Mononuclear cell (primary cell): ENCODE results near the gene ZBED4.

DNA sequence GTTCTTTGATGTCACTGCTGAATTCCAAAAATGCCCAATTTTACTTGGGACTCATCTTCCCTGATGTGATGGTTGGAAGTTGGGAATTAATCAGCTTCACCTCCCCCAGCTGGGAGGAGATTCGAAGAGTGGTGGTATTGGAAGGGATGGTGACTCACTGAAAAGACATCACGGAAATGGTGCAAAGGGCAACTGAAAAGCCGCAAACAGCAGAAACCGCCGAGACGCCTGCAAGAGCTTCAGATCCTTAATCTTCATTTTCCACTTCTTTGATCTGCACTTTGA, 325.6 kb downstream of the BRD1 start:
- RRBS, result no CpG with 5 or more reads among the region's 6 CpGs

- RRBS, result 95% methylated on average over 9 of the region's 47 CpGs
Observed at GRCh38 chr22:49541203-49541741, 286.4 kb downstream of the BRD1 start.

GRCh38 chr22:49620321-49621006, 207.2 kb downstream of the BRD1 start:
- RRBS, result 87% methylated on average over 2 of the region's 24 CpGs

GRCh38 chr22:49791613-49791821, 36.2 kb downstream of the BRD1 start:
- RRBS, result no CpG with 5 or more reads among the region's 5 CpGs

GRCh38 chr22:49799203-49799713, 28.4 kb downstream of the BRD1 start:
- RRBS, result 100% methylated on average over 3 of the region's 14 CpGs

GRCh38 chr22:49815572-49816101, 12.0 kb downstream of the BRD1 start:
- RRBS, result 72% methylated on average over 4 of the region's 15 CpGs

DNA sequence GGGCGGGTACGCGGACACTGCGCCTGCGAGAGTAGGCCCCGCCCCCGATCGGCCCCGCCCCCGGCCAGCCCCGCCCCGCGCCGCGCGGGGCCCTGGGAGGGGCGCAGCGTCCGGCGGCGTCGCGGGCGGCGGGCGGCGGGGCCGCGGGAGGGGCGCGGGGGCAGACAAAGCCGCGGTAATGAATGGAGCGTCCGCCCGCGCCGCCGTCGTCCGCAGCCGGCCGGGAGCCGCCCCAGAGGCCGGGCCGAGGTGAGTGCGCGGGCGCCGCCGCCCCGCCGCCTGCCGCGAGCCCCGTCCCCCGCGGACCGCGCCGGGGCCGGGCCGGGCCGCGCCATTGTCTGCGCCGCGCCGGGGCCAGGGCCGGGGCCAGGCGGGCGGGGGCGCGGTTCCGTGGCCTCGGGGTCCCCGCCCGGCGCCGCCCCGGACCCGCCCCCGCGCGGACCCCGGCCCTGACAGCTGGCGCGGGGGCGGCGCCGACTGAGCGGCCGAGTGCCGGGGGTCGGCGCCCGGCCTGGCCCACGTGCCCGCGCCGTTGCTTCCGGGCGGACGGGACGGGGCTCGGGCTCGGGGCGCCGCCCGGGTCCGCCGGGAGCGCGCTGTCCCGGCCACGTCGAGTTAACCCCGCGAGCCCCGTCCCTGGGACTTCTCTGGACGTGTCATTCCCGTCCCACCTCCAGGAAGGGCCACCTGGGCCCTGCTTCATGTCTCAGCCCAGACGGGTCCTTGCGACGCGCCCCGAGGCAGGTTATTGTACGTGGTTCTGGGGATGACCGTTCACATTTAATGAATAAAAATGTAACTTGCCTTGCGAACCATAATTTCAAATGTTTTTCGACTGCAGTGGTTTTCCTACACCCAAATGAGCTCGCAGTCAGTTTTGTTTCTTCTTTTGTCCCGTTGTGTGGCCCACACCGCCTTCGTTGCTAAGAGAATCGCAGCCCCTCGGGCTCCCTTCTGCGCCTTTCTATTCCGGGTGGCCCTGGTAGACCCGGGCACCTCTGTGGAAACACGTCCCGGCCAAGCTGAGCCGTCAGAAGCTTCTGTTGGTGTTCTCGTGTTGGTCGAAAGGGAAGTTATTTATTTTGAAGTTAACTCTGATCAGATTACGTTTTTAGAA, at the start of gene ZBED4:
Gene ZBED4 (plus strand): TSS at position 104 of the 1,117 bp plus-strand sequence.
- RRBS, result 2% methylated on average over 79 of the region's 146 CpGs

DNA sequence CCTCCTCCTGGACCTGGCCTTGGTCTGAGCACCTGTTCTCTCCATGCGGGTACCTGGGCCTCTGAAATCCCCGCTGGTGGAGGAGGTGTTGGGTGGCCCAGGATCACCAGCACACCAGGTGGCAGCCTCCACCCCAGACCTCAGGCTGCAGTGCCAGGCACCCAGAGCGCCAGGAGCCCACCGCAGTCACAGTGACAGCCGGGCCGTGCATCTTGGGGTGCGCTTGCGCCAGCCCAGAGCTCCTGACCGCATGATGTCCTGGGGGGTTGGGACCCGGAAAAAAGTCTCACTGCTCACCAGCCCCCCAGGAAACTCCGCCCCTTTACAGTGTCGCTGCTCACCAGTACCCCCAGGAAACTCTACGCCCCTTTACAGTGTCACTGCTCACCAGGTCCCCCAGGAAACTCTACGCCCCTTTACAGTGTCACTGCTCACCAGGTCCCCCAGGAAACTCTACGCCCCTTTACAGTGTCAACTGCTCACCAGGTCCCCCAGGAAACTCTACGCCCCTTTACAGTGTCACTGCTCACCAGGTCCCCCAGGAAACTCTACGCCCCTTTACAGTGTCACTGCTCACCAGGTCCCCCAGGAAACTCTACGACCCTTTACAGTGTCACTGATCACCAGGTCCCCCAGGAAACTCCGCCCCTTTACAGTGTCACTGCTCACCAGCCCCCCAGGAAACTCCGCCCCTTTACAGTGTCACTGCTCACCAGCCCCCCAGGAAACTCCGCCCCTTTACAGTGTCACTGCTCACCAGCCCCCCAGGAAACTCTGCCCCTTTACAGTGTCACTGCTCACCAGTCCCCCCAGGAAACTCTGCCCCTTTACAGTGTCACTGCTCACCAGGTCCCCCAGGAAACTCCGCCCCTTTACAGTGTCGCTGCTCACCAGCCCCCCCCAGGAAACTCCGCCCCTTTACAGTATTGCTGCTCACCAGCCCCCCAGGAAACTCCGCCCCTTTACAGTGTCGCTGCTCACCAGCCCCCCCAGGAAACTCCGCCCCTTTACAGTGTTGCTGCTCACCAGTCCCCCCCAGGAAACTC, 15.7 kb upstream of the PIM3 start:
- RRBS, result 79% methylated on average over 6 of the region's 27 CpGs

DNA sequence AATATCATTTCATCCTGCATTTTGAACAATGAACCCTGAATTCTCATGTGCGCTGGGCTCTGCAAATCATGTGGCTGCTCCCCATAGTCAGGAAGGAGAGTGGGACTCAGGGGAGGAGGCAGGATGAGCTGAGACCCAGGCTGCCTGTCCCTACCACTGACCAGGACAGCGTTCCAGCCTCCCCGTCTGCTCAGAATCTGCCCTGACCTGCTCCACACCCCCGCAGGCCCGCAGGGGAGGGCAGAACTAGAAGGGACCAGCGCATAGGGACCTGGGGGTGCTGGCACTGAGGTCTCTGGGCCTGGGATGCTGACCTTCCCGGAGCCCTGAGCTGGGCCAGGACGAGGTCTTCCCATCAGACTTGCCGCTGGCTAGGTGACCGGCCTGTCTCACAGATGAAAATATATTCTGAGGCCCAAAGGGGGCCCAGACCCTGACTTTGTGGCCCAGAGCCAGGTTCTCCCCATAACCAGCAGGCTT, 14.0 kb upstream of the PIM3 start:
- RRBS, result 93% methylated on average over 4 of the region's 10 CpGs

DNA sequence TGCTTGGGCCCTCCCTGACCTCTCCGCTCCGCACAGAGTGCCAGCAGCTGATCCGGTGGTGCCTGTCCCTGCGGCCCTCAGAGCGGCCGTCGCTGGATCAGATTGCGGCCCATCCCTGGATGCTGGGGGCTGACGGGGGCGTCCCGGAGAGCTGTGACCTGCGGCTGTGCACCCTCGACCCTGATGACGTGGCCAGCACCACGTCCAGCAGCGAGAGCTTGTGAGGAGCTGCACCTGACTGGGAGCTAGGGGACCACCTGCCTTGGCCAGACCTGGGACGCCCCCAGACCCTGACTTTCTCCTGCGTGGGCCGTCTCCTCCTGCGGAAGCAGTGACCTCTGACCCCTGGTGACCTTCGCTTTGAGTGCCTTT, 2.3 kb downstream of the PIM3 start:
- RRBS, result 76% methylated on average over 9 of the region's 21 CpGs

- RRBS, result no CpG with 5 or more reads among the region's 16 CpGs
Observed at GRCh38 chr22:50000175-50000374, 12.5 kb downstream of the IL17REL start.

DNA sequence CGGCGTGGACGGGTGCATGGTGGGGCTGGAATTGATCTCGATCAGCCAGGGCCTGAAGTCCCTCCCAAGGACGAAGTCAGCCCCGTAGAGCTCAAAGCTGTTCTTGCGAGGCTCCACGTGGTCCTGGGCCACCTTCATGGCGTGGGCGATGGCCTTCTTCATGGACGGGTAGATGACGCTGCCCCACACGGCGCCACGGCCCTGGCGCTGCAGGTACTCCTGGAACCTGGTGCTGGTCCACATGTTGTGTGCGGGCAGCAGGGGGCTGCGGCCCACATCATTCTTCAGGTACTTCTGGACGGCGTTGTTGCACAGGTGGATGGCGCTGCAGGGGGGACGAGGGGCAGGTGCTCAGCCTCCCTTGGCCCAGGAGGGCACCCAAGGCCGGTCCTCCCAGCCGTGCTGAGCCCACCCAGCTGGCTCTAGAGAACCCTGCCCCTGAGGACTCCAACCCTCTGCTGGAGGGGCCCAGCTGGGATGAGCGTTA, 19.3 kb upstream of the IL17REL start:
- RRBS, result no CpG with 5 or more reads among the region's 25 CpGs

- RRBS, result 79% methylated on average over 6 of the region's 21 CpGs
Observed at GRCh38 chr22:50059053-50059788, 26.0 kb downstream of the MLC1 start.

- RRBS, result no CpG with 5 or more reads among the region's 7 CpGs
Observed at GRCh38 chr22:50105604-50106153, 15.9 kb downstream of the MOV10L1 start.

- RRBS, result no CpG with 5 or more reads among the region's 13 CpGs
Observed at GRCh38 chr22:50118493-50119283, 28.9 kb downstream of the MOV10L1 start.

GRCh38 chr22:50243844-50244848, 677 bp downstream of the TUBGCP6 start:
- RRBS, result under 1% methylated on average over 10 of the region's 52 CpGs

GRCh38 chr22:50278417-50279301, 8.5 kb upstream of the MAPK11 start:
- RRBS, result 95% methylated on average over 25 of the region's 44 CpGs

GRCh38 chr22:50293296-50294410, 13.8 kb downstream of the PLXNB2 start:
- RRBS, result 20% methylated on average over 17 of the region's 53 CpGs

DNA sequence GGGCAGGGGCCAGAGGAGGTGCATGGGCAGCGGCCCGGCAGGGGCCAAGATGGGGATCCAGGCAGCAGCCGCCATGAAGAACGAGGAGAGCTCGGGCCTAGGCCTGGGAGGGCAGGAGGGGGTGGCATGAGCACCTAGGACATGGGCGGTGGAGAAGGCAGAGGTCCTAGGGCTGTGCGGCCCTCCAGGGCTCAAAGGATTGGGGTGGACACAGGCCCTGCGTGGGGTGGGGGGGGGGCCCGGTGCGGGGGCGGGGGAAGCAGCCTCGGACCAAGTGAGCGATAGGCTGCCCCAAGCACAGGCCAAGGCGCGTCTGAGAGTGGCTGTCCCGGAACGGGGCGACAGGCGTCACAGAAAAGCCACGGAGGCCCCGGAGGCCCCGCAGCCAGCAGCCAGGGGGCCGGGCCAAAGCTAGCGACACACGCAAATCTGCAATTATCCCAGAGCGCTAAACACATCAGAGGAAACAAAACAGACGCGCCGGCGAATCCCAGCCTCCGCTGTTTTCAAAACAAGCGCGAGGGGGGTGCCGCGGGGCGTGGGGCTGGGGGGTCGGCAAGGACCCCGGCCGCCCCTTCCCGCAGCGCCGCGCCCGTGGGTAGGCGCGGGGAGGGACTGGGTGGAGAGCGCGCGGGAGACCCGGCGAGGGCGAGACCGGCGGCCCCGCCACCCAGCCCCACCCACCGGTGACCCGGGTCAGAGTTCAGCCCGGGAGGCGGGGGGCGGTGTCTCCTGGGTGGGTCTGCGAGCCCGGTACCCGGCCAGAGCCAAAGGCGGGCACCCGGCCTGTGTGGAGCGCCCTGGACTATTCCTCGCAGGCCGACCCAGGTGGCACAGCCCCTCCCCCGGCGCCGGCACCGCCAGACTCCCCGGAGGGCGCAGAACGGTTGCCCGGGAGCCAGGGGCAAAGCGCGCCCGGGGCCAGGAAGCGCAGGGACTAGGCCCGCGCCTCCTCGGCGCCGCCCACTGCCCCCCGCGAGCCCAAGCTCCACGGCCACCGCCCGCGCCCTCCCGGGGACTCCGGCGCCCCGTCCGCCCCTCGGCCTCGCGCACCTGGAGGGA, 8.0 kb downstream of the PLXNB2 start:
- RRBS, result 17% methylated on average over 60 of the region's 99 CpGs

- RRBS, result 98% methylated on average over 5 of the region's 30 CpGs
Observed at GRCh38 chr22:50462160-50462799, 12.6 kb downstream of the SBF1 start.